ENCODE results near the genes TSPY2 and DAZ2.

GRCh38 chrY:6246153-6246438 is at the start of gene TSPY2:
TSS of gene TSPY2 (plus strand) at chrY:6246223.
- PRO-cap = no peak

DNA sequence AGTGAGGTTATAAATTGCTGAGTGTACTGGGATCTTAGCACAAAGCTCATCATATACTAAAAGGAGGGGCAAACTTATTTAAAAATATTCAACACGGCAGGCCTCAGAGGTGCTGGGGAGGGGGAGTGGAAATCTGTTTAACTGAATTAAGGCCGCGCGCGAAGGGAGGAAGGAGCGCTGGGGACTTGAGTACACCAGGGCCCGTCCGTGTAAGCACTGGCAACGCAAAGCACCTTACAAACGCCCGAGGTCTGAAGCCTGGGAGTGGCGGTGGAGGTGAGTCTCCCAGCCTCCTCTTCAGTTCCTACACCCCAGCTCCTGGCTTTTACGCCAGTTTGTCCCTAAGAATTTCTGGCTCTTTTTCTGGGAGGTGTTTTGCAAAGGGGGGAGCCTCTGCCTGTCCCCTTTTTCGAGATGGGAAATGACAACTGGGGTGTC is 650 bp upstream of the TBL1Y start:
- PRO-cap = no peak

DNA sequence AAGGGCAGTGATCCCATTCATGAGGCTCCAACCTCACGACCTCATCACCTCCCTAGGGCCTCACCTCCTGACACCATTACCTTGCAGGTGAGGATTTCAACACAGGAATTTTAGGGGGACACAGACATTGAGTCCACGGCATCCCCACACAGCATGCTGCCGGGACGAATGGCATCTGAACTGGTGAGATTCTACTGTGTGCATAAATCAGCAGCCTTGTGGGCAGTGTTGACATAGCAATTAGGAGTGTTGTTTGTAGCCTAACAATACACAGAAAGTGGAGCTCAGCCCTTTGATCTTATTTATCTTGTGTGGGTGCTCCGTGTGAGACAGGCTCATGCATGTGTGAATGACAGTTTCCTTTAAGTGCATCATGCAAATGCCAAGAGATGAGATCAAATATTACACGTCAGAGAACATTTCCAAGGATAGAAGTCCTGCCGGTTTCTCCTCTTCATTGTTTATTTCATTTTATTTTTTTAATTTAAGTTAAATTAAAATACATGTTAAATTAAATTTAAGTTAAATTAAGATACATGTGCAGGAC is 368.8 kb upstream of the AMELY start:
- PRO-cap = no peak

DNA sequence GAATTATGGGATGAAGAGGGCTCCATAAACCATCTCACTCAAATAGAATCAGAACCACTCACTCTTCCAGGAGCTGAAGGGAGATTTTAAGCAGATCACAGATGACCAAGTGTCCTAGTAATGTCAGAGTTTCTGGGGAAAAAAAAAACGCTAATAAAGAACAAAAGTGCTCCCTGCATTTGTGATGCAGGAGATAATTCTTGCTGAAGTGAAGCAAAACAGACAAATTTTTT is 426.6 kb upstream of the USP9Y start:
- PRO-cap = no peak

GRCh38 chrY:12918944-12919178 is 14.2 kb downstream of the DDX3Y start:
- PRO-cap = no peak

- PRO-cap = no peak
Observed at GRCh38 chrY:13478340-13478922, 1.4 kb downstream of the UTY start.

- PRO-cap = no peak
Observed at GRCh38 chrY:19744033-19744618, 400 bp downstream of the KDM5D start.

- PRO-cap = no peak
Observed at GRCh38 chrY:23219121-23219603, at the start of gene DAZ2. TSS of gene DAZ2 (plus strand) at chrY:23219533.

Data from osteocyte (in vitro differentiated cells).